H4 (cell line): Measurements from ENCODE around the gene YWHAQ.

DNA sequence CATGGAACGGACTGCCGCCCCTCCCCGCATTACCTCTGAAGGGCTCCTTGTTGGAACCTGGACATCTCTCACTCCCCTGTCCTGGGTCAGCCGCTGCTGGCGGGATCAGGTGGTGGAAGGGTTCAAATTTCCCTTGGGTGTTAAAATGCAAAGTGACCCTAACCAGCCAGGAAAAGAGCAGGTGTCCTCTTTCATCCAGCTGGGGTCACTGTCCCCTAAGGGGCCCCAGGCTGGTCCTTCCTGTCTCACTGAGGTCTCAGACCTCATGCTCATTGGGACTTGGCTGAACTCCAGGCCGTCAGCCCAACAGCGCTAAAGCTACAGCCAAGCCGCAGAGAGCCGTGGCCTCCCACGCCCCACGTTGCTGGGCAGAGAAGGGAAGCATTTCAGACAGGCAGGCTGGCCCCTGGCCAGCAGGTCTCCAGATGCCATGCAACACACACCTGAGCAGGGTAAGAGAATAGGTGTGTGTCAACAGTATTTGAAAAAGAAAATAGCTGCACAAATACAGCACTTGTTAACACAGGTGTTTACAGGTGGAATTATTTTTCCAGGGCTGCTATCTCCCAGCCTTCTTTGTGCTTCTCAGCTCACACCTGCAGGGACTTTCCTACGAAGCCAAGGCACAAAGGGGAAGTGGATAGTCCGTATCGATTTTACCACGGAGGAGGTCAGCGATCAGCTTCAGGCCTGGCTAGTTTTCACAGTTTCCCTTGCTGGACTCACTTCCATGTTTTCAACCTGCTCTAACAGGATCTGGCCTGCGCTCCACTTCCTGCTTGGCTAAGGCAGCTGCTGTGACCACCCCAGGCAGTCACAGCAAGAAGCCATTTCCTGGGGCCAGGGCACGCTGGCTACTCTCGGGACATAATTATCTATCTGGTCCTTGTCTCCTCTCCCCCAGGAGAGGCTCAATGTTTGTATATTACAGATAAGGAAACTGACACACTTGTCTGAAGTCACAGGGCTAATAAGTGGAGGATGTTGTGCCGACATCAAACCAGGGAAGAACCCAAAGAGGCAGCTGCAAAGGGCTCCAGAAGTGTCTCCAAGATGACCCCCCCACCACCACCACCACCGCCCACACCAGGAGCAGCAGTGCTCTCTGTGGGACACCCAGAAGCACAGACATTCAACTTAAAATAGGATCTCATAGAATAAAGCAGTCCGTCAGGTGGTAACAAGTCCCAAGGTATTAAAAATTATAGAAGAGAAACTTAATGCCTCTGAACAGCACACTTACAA is 156.0 kb upstream of the ID2 start:
- RAMPAGE, long total RNA: no peak

DNA sequence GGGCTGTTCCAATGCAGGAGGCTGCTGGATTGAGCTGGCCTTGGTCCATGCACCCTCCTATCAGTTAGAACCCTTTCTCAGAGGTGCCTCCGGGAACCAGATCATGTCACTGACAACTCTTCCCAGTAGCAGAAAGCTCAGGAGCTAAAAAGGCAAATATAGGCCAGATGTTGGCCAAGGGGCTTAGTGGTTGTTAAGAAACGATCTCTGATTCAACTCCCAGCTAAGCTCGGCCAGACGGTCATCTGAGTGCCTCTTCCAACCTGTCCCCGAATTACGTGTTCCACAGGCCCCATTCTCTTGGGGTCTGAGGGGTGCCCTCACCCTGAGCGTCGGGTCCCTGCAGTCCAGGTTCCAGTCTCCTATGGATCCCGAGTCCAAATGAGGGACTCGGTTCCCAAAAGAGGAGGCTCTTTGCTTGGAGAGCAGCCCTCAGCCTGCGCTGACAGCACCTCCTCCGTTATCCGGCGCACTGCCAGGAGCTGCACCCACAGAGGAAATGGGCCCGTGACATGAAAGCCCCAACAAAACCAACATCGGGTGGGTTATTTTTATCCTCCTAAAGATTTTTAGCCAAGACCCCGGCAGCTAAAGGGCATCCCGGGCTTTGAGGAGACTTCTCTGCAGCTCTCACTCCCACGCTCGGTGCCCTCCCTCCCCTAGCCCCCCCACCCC is 106.7 kb upstream of the ID2 start:
- RAMPAGE, long total RNA: no peak

DNA sequence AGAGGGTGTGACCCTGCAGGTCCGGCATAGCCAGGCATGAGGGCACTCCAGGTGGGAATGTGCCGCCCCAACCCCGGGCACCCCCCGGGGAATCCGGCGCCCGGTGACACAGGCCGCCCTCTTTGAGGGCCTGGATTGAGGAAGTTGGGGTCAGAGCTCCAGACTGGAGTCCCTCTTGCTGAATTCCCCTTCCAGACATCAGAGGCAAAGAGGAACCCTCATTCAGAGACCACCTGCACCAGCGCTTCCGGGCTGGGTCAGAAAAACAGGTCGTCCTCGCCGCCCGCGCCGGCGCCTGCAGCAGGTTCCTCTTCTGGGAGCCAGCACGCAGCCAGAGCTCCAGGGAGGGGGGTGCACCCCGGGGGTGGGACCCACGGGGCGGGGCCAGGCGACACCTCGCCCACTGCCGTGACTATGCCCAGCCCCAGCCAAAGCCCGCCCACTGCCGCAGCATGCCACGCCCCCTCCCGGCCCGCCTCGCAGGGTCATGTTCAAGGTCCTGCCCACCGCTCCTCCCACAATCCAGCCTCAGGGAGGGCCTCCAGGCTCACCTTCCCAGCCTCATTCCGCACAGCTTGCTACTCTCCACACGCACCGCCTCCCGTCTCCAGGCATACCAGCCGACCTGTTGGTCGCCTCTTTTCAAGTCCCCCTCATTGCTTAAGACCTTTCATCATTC is 98.2 kb upstream of the ID2 start:
- RAMPAGE, long total RNA: no peak

GRCh38 chr2:8644493-8644830 is 37.4 kb upstream of the ID2 start:
- RAMPAGE, long total RNA: no peak

DNA sequence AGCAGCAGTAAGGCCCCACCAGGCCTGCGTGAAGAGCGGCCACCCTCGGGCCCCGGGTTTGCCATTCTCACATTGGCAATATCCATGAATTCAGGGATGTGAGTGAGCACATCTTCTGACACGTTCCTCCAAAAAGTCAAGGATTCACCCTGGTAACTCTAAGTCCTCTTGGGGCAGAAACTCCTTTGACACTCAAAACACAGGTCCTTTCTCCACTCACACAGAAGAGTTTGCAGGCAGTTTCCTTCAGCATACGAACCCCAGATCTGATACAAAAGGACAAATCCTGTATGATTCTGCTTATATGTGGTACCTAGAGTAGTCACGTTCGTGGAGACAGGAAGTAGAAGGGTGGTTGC is 16.6 kb upstream of the ID2 start:
- RAMPAGE, long total RNA: no peak

GRCh38 chr2:8684927-8685527 is 3.2 kb downstream of the ID2 start:
- RAMPAGE, long total RNA: no peak

- RAMPAGE, long total RNA: no peak
Measured at GRCh38 chr2:8802697-8803187, 34.7 kb downstream of the KIDINS220 start.

DNA sequence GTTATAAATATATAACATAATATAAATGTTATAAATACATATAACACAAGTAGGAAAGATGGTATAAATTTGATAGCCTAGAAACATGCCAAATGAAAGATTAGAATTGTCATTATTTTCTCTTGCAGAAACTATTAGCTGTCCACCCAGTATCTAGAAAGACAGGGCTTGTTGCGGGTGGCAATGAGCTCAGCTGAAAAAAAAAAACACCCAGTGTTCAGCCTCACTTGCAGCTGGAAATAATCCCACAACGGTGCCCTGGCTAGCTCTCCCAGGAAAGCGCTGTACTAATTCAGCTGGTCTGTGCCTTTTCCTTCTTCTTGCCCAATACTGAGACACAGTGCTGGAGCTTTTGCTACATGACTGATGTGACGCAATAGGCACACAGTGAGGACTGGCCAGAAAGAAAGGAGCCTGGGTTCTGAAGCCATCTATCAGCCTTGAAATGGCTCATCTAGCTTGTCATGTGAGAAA is 16.2 kb downstream of the KIDINS220 start:
- RAMPAGE, long total RNA: no peak

DNA sequence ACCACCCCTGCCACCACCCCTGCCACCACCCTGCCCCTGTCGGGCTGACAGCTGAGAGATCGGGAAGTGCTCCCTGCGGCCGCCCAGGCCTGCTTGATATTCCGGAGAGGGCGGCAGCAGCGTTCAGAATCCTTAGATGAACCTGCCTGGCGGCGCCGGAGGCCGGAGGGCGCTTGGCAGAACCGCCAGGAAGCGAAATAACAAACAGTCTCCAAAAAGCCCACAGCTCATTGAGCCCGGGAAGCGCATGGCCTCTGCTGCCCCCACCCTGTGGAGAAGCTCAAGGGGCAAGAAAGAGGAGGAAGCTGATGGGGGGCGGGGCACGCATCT is 92.2 kb upstream of the MBOAT2 start:
- RAMPAGE, long total RNA: no peak

DNA sequence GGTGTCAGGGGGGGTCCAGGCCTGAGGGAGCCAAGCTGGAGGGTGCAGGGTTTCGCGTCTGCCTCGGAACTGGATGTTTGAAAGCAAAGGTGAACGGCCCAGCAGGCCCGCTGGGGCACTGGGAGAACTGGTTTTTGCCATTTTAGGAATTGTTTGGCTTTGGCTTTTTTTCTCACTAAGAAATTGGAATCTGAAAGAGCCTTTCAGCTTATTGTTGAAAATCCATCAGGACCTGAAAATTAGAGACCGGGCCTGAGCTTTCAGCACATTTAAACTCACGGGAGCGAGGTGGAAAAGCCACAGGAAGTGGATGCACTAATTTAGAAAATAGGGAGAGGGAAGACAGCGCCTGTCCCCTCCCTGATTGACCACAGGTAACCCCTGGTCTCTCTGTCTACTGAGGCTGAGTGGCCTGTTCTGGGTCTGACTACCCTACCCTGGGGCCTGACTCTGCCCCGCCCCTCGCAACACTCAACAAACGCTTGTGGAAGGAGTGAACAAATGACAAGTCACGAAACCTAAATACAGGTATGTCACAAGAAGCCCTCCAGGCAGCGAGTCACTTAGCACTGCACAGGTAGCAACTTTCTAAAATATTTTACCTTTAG is 100.3 kb upstream of the MBOAT2 start:
- RAMPAGE, long total RNA: no peak

DNA sequence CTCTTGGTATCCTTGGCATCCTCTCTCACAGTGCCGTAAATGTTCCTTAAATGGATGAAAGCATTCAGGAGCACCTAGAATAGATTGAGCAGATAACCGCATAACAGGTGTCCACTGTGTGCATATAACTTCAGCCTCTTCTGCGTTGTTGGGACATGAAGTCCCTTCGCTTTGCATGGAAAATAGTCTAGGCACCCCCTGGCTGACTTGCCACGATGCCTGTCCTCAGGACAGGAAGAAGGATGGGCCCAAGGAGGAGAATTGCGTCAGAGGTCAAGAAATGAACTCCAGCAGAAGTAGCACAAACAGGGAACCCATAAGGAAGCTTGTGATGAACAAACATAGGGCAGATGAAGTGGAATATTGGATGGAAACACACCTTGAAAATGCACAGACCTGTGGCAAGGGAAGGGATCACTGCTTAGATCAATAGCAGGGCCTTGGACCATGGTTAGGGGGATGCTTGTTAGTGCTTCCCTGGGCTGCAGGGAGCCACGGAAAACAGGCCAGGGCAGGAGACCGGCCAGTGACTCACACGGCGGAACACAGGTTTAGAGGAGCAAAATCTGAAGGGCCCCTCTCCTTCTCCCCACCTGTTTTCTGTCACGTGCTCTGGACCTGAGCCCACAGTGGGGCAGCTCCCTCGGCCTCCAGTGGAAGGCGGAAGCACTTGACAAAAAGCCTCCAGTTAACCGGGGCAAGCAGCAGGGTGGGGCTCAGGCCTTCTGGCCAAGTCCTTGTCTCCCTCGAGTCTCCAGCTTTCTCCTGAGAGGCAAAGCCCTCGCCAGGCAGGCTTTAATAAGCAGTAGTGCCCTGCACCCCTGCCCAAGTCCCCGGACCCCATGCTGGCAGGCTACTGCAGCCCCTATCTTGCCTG is 99.2 kb upstream of the ASAP2 start:
- RAMPAGE, long total RNA: no peak

GRCh38 chr2:9260383-9260852 is 53.8 kb downstream of the ASAP2 start:
- RAMPAGE, long total RNA: no peak

DNA sequence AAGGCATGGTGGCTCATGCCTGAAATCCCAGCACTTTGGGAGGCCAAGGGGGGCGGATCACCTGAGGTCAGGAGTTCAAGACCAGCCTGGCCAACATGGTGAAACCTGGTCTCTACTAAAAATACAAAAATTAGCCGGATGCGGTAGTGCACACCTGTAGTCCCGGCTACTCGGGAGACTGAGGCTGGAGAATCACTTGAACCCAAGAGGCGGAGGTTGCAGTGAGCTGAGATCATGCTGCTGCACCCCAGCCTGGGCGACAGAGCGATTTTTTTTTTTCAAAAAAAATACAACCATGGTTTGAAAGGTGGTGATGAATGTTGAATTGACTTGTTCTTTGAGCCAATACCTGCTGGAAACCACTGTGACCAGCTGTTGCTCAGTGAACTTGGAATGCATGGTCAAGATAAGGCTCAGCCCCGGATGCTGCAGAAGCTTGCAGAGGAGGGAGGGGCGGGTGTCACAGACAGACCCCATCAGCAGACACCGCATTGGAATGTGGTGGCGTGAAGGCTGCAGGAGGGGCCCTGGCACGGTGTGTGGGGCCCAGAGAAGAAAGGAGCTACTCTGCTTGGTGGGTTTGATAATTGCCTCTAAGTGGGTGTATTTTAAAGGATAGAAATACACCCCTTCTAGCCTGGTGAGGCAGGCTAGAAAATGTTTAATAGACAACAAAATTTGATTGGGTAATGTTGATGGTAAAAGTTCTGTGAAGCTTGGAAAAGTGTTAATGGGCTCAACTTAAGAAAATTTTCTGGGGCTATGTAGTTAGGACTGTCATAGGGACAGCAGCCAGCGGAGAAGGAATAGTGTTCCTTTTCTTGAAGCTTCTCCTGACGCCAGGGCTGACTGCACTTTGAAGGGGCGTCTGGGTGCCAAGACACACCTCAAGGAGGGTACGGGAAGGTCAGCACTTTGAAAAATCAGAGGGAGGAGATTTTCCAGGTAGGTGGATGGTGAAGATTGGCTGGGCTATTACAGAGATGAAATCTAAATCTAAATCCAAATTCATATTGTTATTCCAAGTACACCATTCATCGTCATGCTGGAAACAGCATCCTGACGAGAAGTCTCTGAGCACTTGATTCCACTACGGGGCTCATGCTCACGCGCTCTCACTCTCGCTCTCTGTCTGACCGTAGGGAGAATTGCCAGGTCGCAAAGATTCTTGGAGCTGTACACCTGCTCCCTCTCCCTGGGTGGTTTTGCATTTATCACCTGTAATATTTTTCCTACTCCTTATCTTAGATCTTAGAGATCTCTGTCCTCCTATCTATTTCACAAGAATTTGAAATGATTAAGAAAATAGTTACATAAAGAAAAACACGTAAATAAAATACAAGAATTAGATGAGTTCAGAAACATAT is 91.4 kb downstream of the ITGB1BP1 start:
- RAMPAGE, long total RNA: no peak

- RAMPAGE, long total RNA: no peak
Measured at GRCh38 chr2:9523734-9524191, 31.9 kb downstream of the ADAM17 start.

DNA sequence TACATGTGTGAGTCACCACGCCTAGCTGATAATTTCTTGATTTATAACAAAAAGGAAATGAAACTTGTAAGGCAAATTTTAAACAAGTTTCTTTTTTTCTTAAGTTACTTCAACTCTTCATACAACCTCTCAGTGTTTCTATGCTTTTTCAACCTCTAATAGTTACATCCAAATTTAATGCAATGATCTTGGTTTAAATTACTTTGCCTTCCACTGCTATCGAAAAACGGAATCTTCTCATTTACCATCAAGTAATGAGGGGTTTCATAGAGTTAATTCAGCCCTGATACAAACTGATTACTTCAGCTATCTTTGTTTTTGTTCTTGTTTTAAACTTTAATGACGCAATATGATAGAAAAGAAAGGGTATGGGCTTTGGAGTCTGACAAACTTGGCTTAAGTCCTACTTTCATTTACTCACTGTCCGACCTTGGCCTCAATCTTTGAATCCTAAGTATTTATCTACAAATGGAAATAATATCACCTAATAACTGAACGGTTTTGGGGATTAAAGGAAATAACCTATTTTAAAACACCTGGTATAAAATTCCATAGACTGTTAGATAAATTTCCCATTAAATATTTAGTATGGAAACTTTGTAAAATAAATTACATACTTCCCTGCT is 16.1 kb downstream of the ADAM17 start:
- RAMPAGE, long total RNA: no peak

DNA sequence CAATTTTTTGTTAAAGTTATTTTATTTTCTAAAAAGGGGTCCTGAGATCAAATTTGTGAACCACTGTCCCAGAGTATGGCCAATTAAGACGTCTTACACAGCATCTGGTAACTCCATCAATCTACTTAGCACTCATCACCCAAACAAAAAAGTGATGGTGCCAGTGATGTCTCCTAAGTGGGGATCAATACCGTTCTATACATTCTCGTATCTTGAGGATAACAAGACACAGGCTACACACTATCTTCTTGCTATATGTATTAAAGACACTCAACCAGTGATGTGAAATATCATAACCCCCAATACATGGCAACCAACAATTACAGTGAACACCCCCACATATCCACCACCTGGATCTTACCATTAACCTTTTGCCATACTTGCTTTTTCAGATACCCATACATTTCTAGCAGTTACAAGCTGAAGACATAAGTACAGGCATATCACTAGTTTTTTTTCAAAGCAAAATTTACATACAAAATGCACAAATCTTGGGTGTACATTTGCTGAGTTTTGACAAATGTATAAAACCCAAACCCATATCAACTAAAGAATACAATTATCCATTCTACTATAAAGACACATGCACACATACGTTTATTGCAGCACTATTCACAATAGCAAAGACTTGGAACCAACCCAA is 9.5 kb downstream of the YWHAQ start:
- RAMPAGE, long total RNA: no peak

DNA sequence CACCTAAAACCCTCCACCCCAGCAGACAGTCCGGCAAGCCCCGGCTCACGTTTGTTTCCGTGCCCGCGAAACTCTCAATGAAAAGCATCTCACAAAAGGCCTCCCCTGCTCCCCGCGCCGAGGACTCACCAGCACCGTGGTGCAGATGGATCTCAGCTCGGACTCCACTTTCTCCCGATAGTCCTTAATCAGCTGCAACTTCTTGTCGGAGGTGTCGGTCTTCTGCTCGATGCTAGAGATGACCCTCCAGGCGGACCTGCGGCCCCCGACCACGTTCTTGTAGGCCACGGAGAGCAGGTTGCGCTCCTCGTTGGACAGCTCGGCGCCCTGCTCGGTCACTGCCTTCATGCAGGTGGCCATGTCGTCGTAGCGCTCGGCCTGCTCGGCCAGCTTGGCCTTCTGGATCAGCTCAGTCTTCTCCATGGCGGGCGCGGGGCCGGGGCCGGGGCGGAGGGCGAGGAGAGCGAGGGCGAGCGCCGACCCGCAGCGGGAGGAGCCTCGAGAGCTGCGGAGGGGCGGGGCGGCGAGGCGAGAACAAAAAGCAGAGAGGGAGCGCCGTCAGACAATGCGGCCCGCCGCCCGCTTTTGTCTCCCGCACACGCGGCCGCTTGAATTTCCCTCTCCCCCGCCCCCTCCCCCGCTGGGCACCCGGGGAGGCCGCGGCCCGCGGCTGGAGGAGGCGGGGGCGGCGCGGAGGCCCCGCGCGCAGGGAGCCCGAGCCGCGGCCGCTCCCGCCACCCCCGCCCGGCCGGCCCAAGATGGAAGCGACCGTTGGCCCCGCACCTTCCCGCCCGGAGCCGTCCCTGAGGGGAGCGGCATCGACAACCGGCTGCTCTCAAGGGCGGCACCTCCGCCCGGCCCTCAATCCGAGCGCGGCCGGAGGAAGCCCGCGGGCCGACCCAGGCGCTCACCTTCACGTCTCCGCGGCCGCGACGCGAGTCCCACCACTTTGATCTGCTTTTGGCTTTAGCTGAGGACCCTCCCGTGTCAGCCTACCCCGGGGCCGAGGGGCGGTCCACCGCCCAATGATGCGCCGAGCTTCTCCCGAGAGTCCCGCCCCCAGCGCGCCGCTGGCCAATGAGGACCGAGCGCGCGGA is at the start of gene YWHAQ:
YWHAQ (minus strand) TSS at position 968 of the 1,097 bp plus-strand sequence.
- RAMPAGE, long total RNA: start-site peak on the minus strand centred at position 464 of the sequence, 44 bp wide, 92 reads; start-site peak on the minus strand centred at position 940 of the sequence, 13 bp wide, 663 reads

DNA sequence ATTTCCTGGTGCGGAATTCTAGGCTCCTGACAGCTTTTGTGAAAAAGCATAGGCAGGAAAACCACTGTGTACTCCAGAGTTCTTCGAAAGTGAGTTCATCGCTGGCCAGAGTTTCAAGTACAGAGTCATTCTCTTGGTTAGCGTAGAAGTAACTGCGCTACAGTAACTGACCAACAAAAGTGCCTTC is 13.9 kb upstream of the YWHAQ start:
- RAMPAGE, long total RNA: no peak

DNA sequence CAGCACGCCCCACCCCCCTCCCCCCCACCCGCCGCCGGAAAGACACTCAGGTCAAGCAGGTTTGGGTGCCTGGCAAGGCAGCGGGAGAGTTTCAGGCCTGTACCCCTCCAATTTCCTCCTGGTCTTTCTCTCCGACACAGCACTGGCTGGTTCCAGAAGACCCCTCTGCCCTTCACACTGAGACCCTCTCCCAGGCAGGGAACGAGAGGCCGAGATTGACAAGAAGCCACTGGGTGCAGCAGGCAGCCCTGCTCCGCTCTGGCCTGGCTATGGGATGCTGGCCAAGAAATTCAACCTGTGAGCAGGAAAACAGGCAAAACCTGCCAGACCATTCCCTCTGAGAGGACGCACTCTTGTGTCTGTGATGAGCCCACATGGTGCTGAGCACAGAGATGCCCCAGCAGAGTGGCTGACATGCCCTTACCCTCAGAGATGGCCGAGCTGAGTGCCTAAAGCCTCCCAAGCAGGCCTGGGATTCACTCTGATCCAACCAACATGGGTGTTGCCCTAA is 34.4 kb upstream of the TAF1B start:
- RAMPAGE, long total RNA: no peak

GRCh38 chr2:9990620-9991204 is 39.2 kb downstream of the GRHL1 start:
- RAMPAGE, long total RNA: no peak